Ureter (tissue), 1 donor: ENCODE data around the gene APOA5.

- PRO-cap, result no peak
These were observed 22.0 kb downstream of the ZBTB16 start for GRCh38 chr11:114081325-114082165.

GRCh38 chr11:114125766-114126274 lies 66.3 kb downstream of the ZBTB16 start:
- PRO-cap, result no peak

DNA sequence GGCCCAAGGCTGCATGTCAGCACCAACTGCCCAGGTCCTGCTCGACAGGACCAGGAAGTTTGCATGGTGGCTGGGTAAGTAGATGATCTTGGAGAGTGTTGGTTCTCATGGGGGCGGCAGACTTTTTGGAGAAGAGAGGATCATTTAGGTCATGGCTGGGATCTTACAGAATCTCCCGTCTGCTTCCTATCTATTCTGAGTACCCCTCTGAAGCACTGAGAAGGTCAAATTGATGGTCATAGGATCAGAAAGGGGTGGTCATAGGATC lies 91.3 kb downstream of the ZBTB16 start:
- PRO-cap, result no peak

DNA sequence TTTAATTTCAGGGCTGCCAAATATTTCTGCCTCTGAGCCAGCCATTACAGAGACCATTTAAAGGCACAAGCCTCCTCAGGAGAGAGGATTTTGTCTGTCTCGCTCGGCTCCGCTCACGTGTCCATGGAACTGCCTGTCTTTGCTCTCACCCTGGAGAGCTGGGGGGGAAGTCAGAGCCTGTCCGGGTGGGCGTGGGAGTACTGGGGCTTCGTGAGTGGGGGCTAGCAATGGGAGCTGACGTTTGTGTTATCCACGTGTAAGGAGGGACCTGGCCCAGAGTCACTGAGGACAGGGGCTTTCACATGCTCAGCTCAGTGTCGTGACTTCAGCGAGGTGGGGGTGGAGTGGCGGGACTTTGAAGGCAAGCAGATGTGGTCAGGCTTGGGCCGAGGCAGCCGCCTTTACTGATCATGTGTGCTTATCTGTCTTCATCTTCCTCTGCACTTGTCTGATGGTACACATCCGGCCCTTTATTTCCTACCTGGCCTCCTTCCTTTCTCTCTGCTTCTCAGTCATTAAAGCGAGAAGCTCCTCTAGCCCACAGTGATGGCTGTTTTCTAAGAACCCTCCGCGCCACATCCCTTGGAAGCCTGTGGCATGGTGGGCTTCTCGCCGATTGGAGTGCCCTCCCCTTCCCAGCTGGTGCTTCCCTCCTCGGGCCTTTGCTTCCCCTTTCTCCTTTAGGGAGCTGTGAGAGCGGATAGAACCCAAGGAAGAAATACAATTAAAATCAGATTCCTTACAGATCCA lies 113.1 kb upstream of the NNMT start:
- PRO-cap, result no peak

DNA sequence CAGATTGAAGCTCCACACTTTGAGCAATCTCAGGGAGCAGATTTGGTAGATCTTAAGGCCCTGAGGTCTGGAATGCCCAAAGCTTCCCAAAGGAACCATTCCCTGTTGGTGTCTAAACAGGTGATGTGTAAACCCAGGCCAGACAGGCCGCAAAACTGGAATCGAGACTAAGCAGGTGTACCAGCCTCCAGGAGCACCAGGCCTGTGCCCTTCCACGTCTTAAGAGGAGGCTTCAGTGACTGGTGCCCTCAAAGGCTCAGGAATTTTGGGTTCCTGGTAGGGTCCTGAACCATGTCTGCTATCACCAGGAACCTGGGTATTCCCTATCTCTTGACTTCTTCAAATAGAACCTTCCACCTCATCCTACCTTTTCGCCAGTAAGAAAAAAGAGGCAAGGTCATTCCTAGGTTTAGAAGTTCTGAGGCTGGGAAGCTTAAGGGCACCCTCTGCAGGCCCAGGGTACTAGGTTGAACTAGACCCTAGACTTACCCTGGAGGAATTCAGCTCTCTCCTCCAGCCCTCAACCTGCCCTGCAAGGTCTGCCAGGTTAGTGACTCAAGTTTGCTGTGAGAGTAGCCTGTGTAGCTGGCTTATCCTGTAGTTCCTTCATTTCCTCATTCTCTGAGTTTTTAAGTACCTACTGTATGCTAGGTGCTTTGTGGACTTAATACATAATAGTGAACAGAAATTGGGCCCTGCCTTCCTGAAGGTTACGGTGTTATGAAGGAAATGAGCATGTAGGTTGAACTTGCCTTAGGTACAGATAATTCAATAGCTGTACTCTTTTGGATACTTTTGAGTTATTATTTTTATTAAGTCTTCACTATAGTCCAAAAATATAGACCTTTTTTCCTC lies 100.0 kb upstream of the NNMT start:
- PRO-cap, result no peak

DNA sequence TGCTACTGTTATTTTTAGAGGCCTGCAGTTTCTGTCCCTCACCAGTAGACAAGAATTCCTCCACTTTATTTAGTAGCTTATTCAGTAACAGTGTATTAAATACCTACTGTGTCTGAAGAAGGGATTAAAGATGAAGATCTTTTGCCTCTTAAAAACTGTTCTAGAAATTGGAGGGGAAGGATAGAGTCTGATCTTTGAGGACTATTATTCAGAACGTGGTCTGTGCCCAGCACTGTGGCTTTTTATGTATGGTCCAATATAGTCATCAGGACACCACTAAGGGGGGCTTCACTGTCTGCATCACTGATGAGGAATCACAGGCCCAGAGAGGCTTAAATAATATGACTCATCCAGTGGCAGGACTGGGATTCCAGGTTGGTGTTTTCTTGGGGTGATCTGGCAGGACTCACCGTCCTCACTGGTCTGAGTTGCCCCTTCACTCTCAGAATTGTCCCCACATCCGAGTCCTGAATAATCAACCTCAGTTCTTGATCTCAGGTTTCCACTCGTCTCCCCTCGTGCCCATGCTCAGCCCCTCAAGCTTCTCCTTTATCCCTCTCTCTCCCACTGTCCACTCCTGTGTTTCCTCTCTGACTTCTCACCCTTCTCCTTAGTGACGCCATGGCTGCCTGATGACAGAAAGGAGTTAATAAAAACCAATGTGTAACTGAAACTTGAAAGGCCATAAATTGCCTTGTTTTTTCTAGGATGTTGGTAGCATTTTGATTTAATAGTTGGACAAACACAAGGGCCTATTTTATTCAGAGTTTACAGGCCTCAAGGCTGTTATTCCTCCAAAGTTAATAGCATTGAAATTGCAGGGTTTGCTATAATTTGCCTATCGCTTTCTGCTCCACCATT lies 95.7 kb upstream of the NNMT start:
- PRO-cap, result no peak

DNA sequence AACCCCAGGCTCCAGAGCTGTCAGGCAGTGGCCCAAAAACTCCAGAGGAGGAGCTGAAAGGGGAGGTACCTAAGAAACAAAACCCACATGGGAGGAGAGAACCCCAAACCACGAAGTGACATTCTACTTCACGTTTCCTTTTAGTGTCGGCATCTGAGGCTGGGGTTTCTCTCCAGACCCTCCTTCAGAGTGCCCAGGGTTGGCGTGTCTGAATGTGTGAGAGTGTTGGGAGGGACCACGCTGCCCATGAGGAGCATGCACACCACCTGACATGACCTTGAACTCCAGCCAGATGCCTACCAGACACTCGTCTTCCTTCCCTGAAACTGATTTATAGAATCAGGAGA lies 69.8 kb upstream of the NNMT start:
- PRO-cap, result no peak

DNA sequence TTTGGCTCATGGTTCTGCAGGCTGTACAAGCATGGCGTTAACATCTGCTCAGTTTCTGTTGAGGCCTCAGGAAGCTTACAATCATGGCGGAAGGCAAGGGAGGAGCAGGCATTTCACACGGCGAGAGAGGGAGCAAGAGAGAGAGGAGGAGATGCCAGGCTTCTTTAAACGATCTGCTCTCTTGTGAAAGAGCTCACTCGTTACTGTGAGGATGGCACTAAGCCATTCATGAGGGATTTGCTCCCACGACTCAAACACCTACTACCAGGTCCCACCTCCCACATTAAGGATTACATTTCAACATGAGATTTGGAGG lies 18.1 kb upstream of the NNMT start:
- PRO-cap, result no peak

- PRO-cap, result no peak
These were observed 187 bp upstream of the NXPE1 start for GRCh38 chr11:114559961-114560174.

DNA sequence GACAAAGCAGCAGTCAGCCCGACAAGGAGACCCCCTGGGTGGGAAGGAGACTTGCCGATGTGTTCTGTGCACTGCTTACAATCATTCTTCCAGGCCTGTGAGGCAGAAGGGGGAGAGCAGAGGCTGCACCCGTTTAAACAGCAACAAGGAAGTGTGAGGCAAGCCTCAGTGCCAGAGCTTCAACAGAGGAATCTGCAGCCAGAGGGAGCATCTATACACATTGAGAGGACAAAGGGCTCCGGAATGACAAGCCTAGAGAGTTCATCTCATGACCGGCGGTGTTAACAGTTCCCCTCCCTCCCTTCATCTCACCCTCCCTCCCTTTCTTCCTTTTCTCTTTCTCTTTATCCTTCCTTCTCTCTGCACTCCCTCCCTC lies 121.2 kb downstream of the NXPE2 start:
- PRO-cap, result no peak

- PRO-cap, result no peak
These were observed 282.6 kb downstream of the CADM1 start for GRCh38 chr11:115221426-115222105.

DNA sequence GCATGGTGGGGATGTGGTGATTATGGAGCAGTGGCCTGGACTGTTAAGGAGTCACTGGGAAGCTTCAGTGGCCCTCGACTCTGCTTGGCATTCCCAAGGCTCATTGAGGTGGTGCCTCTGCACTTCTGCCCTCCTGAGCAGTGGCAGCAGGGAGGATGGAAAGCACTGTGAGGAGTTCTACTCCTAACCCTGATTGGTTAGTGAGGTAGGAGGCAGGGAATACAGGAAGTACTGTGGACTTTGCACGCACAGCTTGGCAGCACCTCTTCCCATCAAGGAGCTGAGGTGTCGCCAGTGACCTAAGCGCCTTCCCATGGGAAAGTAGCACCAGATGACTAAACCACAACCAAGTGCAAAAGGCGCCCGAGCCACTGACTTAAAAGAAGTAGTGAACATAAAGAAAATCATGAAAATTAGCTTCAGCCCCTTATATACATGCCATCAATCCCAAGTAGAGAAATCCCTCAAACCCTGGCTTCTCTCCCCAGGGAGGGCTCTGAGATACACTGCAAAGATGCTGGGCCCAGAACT lies 152.5 kb upstream of the CADM1 start:
- PRO-cap, result no peak

- PRO-cap, result unidirectional peak, minus-strand start at chr11:115659767
These were observed 155.1 kb upstream of the CADM1 start for GRCh38 chr11:115658869-115660134.

- PRO-cap, result no peak
These were observed 625.1 kb downstream of the BUD13 start for GRCh38 chr11:116147719-116148046.

DNA sequence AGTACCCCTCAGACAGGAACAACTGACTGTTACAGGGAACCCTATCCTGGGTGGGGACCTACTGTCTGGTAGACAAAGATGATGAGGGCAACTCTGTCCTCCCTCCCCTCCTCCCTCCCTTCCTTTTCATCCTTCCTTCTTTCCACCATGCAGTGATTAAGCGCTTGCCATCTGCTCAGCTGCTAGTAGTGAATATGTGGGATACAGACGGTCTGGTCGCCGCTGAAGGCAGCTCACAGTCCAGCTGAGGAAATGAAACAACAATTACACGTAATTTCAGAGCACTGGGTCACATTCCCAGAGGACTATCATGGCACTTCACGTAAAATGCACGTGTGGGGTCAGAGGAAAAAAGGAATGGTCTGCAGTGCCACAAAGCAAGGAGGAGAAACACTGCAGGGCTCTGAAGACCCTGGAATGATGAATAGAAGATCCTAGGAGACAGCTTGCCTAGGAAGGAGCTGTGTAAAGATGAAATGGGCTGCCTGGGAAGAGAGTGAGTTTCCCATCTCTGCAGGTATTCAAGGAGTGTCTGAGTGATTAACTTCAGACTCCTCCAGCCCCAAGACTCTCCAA lies 597.0 kb downstream of the BUD13 start:
- PRO-cap, result no peak

- PRO-cap, result no peak
These were observed 515.7 kb downstream of the BUD13 start for GRCh38 chr11:116257085-116257479.

- PRO-cap, result no peak
These were observed 6.0 kb upstream of the BUD13 start for GRCh38 chr11:116778798-116779214.

DNA sequence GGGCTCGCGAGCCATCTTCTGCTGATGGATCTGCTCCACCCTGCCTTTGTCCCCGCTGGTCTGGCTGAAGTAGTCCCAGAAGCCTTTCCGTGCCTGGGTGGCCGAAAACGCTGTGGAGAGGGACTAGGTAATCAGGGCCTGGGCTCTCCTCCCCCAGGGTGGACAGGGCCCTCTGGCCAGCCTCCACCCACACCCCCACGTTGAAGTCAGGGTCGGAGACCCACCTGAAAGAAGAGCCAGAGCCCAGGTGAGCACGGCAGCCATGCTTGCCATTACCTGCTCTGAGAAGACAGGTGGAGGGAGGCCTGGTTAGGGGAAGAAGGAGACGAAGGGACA lies at the start of gene APOA5:
Gene APOA5, minus strand, starts transcription at position 292 of the 336 bp plus-strand sequence.
- PRO-cap, result no peak

GRCh38 chr11:116831763-116832155 lies 2.1 kb downstream of the APOC3 start:
- PRO-cap, result no peak

DNA sequence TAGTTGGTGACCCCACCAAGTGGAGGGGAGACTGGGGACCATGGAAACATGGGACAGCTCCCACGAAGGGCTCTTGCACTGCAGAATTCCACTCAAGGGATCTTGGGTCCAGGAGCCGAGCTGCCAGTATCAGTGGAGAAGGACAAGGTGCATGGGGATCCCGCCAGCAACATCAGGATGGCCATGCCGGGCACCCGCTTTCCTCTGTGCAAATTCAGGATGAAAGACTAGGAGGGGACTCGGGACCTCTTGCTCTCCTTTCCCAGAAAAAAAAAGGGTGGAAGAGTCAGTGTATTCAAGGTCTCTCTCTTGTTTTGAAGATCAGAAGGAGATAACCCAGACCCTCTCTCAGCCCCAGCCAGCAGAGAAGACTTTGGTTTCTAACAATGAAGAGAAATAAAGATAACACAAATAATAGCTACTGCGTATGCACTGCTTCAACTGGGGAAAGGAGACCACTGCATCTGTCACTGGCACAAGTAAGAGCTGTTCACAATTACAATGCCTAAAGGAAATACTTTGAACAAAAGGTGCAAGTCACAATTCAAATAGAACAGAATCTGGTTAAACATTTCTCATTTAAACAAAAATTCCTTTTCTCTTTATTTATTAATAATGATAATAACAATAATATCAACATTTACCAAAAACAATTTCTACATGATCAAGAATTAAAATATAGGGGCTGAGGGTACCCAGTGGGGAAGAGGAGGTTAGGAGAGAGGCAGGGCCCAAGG lies 6.5 kb upstream of the APOA1 start:
- PRO-cap, result no peak